Cytotoxic T cell (primary cell): ENCODE measurements around a stretch of chr10.

DNA sequence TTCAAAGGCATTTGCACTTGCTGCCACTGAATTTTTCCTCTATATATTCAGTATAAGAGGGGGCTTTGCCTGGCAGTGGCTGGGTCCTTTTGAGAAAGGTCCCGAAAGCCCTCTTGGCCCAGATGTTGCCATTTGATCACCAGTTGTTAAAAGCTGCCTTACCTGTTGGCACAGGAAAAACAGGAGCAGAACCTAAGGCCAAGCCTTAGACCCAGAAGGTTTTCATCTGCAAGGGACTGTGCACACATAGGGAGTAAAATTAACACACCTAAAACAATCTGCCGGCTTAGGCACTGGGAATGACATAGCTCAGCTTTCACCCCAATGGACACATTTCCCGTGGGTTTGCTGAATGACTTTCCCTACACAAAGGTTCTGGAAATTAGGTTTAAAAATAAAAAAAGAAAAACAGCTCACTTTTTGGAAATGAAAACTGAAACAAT, 40.6 kb downstream of the POLR3A start:
- PRO-cap, 2 experiments, result no peak in any of the 2 experiments

- PRO-cap, 2 experiments, result no peak in any of the 2 experiments
Observed at GRCh38 chr10:77994279-77994589, 35.1 kb downstream of the POLR3A start.

DNA sequence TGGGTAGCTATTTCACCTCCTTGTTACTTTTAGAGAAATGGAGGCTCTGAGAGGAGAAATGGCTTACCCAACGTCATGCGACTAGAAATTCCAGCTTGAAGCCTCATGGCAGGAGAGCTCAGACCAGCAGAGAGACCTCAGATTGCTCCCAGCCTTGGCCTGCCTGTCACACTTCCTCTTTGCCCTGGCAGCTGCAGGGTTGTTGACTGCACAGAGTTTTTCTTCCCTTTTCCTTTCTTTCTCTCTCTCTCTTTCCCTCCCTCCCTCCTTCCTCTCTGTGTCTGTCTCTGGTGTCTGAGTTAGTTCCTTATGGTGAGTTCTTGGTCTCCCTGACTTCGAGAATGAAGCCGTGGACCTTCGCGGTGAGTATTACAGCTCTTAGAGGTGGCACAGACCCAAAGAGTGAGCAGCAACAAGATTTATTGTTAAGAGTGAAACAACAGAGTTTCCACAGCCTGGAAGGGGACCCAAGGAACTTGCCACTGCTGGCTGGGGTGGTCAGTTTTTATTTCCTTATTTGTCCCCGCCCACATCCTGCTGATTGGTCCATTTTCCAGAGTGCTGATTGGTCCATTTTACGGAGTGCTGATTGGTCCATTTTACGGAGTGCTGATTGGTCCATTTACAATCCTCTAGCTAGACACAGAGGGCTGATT, 266.2 kb downstream of the RPS24 start:
- PRO-cap, 2 experiments, result no peak in any of the 2 experiments

- PRO-cap, 2 experiments, result no peak in any of the 2 experiments
Observed at GRCh38 chr10:78552103-78552585, 516.6 kb upstream of the ZMIZ1 start.

- PRO-cap, 2 experiments, result no peak in any of the 2 experiments
Observed at GRCh38 chr10:78577668-78577980, 491.1 kb upstream of the ZMIZ1 start.

DNA sequence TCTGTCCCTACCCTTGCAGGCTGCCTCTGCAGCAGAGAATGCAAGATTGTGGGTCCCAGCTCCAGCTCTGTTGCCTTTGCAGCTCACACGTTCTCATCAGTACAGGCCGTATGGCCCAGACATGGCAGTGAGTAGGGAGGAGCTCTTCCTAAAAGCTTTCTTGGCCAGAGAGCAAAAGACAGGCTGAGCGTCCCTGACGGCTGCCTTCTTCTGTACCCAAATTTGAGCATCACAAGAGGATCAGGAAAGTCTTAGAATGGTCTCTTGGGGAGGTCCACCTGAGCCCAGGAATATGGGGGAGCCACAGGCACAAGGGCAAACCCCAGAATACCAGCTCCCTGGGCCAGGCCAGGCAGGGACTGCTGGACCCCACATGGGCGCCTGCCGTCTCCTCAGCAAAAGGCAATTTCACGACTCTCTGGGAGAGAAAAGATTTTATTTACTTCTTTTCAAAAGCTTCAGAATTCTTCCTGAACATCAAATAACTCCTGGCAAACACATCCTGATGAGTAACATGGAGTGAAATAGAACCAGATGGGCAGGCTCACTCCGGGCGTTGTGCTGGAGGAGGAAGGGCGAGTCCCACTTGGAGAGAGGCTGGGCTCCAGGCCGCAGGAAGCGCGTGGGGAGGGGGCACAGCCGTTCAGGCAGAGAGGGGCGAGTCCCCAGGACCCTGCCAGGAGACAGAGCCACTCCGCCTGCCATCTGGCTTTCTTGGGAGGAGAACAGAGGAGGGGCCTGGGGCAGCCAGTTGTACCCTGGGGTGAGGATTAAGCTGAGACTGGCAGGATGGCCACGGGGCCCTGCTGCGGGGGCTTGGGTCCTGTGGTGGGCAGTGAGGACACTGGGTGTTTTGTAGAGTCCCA, 266.1 kb upstream of the ZMIZ1 start:
- PRO-cap, 2 experiments, result no peak in any of the 2 experiments

DNA sequence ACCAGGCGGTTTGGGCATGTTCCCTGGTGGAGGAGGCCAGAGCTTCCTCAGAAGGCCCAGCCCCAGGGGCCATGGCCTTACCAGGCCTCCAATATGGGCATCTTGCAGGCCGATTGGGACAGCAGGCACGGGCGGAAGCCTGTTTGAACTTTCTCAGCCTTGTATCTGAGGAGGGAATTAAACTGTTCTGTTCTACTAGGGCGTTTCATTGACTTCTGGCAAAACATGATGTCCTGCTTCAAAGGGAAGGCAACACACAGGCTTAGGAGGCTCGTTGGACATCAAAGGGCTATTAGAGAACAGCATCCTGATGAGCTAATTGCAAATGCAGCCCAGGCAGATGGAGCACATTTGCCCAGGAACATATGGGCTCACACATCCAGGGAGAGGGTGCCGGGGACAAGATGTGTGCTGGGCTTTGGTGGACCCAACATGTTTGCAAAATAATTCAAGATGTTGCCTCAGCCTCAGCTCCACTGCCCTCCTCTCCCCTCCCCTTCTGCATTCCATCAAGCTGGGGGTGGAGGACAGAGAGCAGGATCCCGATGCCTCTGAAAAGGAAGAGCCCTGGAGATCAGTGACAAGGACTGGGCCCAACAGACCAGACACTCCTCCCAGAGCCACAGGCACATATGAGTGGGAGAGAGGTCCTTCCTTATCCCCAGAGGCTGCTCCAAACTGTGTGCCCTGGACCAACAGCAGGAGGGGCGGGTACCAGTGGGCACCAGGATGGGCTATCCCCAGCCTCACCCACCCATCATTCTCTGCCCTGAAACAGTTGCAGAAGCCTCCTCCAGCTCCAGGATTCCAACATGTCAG, 217.1 kb upstream of the ZMIZ1 start:
- PRO-cap, 2 experiments, result no peak in any of the 2 experiments

- PRO-cap, 2 experiments, result peak in 2 of 2 experiments; most common plus-strand start chr10:79068086 (in 2); most common minus-strand start chr10:79067942 (in 1)
Observed at GRCh38 chr10:79067831-79068417, 842 bp upstream of the ZMIZ1 start.

- PRO-cap, 2 experiments, result no peak in any of the 2 experiments
Observed at GRCh38 chr10:79071879-79072513, 3.2 kb downstream of the ZMIZ1 start.

GRCh38 chr10:79076843-79077383, 8.1 kb downstream of the ZMIZ1 start:
- PRO-cap, 2 experiments, result no peak in any of the 2 experiments

- PRO-cap, 2 experiments, result no peak in any of the 2 experiments
Observed at GRCh38 chr10:79077384-79078189, 8.8 kb downstream of the ZMIZ1 start.

GRCh38 chr10:79084882-79085713, 16.3 kb downstream of the ZMIZ1 start:
- PRO-cap, 2 experiments, result no peak in any of the 2 experiments

DNA sequence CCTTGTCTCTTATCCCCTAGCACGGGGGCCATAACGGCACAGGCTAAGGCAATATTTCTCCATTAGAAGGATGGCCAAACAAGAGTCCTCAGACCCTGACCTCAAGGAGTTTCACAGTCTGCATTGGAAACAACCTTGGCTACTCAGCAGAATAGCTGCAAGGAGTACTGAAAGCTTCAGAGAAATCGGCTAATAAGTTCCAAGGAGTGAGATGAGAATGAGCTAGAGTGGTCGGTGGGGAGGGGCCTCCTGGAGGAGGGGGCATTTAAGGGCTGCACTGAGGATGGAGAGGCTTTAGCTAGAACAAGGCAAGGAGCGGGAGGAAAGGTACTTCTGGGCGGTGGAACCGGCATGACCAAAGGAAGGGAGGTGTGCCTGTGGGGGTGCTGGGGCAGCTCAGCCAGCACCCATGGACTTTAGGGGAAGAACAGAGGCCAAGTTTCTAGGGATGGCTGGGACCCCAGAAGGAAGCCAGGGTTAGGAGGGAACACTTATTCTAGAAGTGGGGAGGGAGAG, 22.6 kb downstream of the ZMIZ1 start:
- PRO-cap, 2 experiments, result no peak in any of the 2 experiments

DNA sequence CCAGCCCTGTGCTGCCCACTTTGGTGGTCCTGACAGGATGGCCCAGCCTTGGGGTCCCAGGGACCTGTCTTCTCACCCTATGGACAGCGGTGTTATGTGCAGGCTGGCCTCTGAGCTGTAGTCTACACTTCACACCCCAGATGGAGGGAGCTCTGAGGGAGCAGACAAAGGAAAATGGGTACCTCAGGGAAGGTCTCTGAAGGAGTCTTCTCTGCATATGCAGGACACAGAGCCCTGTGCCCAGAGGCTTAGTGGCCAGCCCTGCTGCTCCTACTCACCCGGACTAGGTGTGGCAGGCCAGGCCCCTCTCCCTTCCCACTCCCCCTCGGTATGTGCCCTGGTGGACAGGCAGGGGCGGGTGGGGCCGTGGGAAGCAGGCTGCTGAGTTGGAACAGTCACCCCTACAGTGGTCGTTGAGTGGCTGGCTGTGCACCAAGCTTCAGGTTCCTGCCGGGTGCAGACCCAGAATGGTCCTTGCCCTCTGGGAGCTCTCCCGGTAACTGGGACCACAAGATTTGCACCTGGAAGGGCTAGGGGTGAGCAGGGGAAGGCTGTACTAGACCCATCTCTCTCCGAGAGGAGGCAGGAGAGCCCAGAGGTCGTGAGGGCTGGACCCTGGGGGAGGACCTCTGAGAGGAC, 68.5 kb downstream of the ZMIZ1 start:
- PRO-cap, 2 experiments, result no peak in any of the 2 experiments

GRCh38 chr10:79151618-79152097, 82.9 kb downstream of the ZMIZ1 start:
- PRO-cap, 2 experiments, result no peak in any of the 2 experiments

GRCh38 chr10:79210245-79210838, 136.9 kb upstream of the PPIF start:
- PRO-cap, 2 experiments, result no peak in any of the 2 experiments

- PRO-cap, 2 experiments, result no peak in any of the 2 experiments
Observed at GRCh38 chr10:79246206-79246597, 101.1 kb upstream of the PPIF start.

GRCh38 chr10:79259950-79260796, 87.1 kb upstream of the PPIF start:
- PRO-cap, 2 experiments, result no peak in any of the 2 experiments

DNA sequence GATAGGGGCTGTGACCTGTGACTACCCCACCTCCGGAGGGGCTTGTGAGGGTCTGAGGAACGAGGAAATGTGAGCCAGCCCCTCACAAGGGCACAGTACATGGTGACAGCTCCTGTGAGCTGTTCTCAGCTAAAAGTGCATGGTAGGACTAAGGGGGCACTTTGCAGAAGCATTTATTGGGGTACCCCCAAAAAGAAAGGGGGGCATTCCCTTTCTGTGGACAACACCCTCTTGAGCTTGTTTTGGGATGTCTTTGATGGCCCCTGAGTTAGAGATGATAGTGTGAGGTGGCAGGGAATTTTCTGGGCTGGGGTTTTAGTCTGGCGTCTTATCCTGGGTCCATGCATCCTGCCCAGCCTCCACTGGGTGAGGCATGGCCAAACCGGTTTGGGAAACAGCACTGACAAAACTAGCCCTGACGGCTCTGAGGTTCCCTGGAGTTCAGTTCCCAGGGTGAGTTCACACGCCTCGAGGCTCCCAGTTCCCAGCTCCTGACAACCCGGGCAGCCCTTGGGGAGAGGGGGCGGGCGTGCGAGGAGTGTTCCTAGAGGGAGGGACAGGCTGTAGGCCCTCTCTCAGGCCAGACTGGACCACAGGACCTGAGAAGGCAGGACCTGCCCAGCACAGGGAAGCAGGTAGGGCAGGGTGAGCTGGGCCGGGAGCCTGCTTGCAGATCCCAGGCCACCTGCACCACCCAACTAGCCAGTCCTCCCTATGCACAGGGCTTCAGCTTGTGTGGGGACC, 82.4 kb upstream of the PPIF start:
- PRO-cap, 2 experiments, result no peak in any of the 2 experiments

- PRO-cap, 2 experiments, result no peak in any of the 2 experiments
Observed at GRCh38 chr10:79274069-79275365, 72.8 kb upstream of the PPIF start.